ENCODE measurements around a stretch of chr4.

DNA sequence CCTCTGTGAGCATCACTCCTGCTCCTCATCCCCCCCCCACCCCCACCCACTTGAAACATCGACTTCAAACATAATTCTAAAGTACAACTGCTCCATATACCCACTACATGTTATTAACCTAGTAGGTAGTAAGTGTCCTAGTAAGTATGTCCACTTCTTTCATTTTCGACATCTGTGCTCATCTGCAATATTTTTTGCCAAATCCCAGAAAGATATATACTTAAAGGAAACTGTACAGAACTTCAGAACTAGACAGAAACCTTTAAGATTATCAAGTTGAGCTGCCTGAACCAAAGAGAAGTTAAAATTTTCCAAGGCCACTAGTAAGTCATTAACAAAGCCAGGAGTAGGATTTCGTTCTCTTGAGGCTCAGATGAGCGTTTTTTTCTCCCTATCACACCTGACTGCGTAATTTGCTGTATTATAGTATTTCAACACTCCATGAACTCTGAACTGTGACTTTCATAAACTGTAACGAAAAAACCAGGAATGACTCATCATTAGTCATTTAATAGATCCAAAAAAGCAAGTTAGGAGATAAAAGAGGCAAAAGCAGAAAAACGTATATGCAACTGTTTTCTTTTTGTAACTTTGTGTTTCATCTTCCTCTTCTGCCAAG is 79.8 kb downstream of the FAT1 start:
- PRO-cap, result no peak

DNA sequence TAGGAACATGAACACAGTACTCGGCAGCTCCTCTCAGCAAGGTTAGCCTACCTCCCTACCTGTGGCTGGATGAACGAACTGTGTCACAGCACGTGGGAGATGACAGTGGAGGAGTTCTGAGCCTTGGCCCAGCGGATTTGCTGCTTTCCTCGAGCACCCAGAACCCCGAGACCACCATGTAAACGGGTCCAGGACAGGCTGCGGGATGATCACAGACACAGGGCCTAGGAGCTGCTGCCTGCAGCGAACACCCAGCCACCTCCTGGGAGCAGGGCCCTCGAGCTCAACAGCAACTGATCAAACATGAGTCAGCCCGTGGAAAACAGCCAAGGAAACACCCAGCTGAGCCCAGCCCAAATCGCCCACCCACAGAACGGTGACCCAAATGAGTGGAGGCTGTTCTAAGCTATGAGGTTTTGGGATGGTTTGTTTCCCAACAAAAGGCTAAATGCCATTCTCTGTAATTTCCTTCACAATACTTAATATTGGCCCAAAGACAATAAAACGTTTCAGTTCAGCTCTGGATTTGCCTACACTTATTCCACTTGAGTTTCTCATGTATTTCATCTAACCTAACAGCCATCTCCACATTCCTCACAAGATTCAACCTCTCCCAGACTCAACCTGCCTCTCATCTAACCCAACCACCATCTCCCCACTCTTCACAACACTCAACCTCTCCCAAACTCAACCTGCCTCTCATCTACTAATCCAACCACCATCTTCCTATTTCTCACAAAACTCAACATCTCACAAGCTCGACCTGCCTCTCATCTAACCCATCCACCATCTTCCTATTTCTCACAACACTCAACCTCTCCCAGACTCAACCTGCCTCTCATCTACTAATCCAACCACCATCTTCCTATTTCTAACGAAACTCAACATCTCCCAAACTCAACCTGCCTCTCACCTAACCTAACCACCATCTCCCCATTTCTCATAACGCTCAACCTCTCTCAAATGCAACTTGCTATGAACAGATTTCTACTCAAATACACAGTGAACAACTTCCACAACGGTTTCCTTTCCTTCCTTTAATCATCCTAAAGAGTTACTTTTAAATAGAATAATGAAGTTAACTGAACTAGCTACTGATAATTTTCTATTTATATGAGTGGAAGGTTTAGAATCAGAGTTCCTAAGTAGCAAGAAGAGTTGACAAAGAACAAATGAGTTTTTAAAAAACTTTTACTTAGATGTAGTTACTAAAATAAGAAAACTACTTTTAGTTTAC is 29.9 kb downstream of the FAT1 start:
- PRO-cap, result no peak

DNA sequence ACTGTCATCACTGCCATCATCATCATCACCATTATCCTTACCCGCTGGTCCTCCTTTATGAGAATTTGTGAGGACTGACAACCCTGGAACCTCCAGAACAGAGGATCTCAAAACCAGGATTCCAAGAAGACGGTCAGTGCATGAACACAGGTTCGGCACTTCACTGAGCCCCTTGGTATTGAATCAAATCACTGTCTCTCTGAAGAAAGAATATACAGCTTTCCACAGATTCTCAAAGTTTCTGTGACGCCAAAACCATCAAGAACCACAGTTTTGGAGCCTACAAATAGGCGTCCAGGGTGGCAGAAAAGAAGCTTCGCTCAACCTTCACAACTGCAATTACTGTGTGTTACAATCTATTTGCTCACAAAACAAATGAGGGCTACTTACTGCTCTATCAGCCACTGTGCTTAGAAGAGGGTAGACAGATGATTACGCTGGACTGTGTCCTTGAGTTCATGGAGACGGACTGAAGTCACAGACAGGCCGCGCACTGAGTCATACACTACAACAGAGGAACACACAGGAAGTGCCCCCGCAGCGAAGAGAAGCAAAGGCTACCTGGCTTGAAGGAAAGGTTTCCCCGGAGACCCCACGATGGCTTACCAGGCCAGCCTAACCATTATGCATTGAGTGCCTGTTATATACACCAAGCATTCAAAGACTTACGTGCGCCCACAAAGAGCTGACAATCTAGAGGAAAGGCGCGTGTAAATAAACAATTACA is 25.7 kb downstream of the FAT1 start:
- PRO-cap, result no peak

DNA sequence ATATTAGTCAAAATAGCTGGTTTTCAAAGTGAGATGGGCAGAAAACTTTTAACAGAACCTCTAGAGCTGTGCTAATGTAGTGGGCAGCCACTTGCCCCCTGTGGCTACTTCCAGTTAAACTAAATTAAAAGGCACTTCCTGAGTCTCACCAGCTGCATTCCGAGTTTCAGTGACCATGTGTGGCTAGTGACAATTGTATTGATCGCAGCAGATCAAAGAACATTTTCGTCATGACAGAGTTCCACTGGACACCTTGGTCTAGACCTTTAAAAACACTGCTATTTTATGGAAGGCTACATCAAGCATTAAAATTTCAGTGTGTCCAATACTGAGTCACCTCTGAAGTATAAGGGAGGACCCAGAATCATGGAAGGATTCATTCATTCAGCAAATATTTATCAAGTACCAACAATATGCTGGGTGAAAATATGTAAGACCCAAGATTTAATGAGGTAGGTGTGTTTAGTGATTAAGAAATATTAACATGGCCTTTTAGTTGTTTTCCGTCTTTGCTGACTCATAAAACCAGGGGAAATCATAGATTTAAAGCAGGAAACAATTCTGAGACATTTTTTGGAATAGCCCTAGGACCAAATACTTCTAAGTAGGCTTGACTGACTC is 5.1 kb upstream of the FAT1 start:
- PRO-cap, result no peak

DNA sequence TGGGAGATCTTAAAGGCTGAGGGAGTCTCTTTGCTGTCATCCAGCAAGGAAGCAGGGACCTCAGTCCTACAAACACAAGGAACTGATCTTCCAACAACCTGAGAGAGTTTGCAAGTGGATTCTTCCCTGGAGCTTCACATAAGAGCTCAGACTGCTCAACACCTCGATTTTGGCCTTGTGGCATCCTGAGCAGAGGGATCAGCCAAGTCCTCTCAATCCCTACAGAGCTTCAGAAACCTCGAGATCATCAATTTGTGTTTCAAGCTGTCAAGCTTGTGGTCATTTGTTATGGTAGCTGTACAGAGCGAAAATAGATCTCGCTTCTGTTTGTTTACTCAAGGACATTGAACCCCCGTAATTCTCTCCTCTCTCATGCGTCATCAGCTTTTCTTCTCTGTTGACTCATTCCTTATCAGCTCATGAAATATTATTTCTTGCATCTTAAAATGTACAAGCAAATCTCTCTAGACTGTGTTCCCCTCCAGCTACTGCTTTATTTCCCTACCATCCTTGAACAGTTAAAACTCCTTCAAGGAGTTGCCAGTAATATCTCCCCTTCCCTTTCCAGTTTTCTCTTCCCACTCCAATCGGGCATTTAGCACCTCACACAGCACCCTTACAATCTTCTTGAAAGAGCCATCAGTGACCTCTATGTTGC is 106.1 kb upstream of the FAT1 start:
- PRO-cap, result no peak

DNA sequence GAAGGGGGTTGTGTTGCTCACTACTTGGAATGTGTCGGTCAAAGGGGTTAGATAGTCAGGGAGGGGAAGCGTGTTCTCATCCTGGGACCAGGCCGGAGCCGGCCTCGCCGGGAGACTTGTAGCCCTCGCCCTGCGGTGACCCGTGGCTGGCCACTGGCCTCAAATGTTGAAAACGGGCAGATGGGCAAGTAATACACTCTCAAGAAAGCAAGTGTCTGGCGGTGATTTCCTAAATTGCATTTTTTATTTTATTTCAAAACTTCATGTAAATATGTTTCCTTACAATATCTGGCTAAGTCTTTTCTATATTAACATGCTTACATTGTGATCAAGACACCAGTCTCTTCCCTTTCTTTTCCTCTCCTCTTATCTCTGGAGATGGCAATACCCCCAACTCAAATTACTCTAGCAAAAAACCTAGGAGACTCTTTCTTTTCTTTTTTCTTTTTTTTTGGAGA is 336 bp downstream of the ZFP42 start:
- PRO-cap, result no peak

- PRO-cap, result no peak
Measured at GRCh38 chr4:189002488-189002931, 863.3 kb downstream of the TRIML1 start.

DNA sequence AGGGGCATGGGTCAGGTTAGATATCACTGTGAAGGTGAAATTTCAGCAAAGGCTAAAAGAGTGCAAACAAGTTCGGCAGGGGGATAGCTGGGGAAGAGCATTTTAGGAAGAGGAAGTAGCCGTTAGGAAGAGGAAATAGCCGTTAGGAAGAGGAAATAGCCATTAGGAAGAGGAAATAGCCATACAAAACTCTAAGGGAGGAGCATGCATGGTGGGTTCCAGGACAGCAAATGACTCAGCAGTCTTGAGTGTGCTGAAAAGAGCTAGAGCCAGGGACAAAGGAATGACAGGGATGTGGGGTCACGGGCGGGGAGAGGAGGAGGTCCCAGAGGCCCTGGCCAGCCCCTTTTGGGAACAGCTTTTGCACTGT is 882.5 kb downstream of the TRIML1 start:
- PRO-cap, result no peak

DNA sequence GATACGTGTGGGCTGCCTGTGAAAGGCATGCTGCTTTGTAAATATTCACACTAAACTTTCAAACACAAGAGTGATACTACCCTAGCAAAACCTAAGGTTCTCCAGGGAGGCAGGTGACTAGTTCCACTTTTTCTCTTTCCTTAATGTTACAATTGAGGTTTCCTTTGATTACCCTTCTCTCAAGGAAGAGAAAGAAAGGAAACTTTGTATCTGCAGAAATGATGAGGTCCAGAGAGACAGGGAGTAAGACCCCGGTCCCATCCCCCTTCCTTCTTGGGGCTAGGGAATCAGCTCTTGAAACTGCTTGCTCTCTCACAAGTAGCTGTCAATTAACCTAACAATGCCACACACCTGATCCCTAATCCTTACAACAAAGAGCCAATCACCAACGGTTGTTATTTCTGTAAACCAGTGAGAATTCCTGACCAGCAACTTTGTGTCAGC is 754.8 kb upstream of the FRG1 start:
- PRO-cap, result no peak

- PRO-cap, result no peak
Measured at GRCh38 chr4:189363955-189364507, 576.6 kb upstream of the FRG1 start.

- PRO-cap, result no peak
Measured at GRCh38 chr4:189721388-189722011, 219.2 kb upstream of the FRG1 start.

Measured in natural killer cell (primary cell).